PFSK-1 (cell line): ENCODE measurements around a stretch of chr22.

- RRBS = no CpG with 5 or more reads among the region's 9 CpGs
These were observed 59.6 kb downstream of the MED15 start for GRCh38 chr22:20566759-20567696.

- RRBS = no CpG with 5 or more reads among the region's 20 CpGs
These were observed 67.7 kb downstream of the MED15 start for GRCh38 chr22:20574984-20575614.

- RRBS = no CpG with 5 or more reads among the region's 10 CpGs
These were observed 13.0 kb upstream of the SERPIND1 start for GRCh38 chr22:20760573-20761618.

DNA sequence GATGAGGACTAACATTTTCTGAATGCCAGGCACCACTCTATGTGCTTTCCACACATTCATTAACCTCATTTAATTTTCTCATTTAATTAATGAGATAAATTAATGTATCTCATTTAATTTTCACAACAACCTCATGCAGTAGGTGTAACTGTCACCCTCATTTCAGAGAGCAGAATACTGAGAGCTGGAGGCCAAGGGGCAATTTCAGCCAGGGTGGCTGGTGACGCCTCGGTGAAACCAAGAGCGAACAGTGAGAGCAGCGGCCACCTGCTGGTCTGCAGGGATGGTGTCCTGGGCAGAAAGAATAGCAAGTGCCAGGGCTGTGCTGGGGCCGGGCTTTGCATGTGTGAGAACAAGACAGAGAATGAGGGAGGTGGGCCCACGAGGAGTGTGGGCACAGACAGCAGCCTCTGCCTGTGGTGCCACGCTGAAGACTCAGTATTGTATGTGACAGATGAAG is 1.9 kb upstream of the SERPIND1 start:
- RRBS = no CpG with 5 or more reads among the region's 7 CpGs

GRCh38 chr22:20798391-20799541 is 24.9 kb downstream of the SERPIND1 start:
- RRBS = no CpG with 5 or more reads among the region's 16 CpGs

DNA sequence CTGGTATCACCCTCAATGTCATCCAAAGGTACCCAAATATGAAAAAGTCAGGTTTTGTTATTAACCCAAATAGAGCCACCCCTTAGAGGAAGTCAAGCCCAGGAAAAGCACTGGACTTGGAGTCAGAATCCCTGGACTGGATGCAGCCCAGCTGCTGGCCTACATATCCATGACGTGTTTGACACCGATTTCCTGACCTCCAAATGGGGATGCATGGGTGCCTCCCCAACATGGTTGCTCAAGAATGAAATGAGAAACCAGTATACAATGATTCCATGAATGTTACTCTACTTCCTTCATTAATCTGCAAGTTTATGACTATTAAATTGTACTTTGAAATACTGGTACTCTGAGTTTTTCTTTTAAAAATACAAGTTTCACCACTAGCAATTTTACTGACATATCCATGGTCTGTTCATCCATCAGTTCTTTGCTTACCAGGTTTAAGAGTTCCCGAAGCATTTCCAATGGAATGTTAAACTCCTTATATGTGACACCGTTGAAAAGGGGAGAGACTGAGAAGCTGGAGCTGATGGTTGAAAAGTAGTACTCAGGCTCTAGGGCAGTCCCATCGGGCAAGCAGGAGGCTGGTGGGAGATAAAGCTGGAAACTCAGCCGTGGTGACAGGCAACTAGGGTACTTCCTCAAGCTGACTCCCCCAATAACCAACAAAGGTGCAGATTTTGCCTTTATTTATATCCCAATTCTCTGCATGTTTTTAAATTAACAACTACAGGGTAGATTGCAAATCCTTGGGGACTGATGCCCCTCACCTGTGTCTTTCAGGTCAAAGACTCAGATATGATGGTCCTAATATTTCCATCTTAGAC is 39.2 kb downstream of the SERPIND1 start:
- RRBS = no CpG with 5 or more reads among the region's 6 CpGs

GRCh38 chr22:20904650-20905056 is 12.6 kb upstream of the CRKL start:
- RRBS = no CpG with 5 or more reads among the region's 3 CpGs

DNA sequence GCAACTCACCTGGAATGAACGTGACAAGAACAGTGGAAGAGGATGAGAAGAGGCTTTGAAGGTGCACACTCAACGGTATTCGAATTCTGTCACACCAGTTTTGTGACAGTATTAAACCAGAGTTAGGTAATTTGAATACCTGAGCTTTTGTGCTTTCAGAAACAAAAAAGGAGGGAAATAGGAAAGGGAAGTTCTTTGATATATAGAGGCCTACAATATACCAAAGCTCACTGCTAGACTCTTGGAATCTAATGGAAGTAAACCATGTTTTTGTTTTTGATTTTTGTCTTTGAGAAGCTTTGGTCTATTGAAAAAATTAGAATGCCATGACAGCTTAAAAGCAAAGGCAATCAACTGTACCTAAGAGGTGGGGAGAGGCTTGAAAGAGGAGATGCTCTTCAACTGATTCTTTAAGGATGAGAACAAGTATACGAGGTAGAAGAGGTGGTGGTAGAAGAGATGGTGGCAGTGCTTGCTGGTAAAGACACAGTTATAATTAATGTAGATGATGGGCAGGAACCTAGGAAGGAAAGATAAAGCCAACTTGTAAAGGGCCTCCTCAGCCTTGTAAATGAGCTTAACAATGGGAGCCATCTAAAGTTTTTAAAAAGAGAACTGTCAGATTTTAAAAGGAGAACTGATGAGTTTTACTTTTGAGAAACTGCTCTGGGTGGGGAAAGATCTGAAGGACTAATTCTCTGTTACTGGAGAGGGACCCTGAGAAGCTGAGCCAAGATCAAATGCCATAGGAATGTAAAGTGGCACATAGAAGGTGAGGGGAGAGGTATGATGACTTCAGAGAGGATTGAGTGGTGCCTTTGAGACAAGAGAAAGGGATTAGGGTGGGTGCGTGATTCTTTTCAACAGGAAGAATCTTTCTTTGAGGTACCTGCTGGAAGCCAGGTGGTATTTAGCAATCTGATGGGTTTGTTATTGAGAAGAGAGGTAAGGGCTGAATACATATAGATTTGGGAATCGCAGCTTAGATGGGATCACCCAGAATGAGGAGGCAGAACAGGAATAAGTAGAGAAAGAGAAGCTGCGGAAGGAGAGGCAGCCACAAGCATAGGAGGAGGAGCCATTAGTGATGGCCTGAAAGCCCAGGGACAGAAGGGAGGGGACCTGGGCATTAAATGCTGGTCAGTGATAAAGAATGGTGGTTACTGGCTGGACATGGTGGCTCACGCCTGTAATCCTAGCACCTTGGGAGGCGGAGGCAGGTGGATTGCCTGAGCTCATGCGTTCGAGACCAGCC is 8.9 kb downstream of the CRKL start:
- RRBS = no CpG with 5 or more reads among the region's 11 CpGs

DNA sequence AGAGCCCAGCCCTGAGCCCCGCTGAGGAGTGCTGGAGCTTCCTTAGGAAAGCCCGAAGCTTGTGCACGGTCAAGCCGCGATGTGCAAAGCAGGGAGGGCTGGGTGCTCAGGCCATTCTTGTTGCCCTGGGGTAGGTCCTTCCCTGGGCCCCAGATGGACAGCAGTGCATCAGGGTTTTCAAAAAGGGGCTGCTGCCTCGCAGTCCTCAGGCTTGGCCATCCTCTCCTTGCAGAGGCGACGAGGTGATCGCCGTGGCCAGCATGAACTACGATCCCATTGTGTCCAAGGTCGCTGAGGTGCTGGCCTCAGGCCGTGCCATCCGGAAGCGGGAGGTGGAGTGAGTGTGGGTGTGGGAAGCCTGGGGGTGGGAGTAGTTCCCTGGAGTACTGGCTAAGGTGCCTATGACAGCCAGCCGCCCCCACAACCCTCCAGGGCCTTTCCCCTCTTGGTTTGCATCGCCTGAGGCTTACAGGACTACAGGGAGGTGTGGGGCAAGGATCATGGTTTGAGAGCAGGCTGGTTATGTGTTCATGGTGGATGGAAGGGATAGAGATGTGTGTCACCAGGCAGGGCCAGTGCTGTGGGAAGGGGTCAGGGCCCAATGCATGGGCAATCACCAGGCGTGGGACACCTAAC is 2.2 kb upstream of the LZTR1 start:
- RRBS = no CpG with 5 or more reads among the region's 18 CpGs

DNA sequence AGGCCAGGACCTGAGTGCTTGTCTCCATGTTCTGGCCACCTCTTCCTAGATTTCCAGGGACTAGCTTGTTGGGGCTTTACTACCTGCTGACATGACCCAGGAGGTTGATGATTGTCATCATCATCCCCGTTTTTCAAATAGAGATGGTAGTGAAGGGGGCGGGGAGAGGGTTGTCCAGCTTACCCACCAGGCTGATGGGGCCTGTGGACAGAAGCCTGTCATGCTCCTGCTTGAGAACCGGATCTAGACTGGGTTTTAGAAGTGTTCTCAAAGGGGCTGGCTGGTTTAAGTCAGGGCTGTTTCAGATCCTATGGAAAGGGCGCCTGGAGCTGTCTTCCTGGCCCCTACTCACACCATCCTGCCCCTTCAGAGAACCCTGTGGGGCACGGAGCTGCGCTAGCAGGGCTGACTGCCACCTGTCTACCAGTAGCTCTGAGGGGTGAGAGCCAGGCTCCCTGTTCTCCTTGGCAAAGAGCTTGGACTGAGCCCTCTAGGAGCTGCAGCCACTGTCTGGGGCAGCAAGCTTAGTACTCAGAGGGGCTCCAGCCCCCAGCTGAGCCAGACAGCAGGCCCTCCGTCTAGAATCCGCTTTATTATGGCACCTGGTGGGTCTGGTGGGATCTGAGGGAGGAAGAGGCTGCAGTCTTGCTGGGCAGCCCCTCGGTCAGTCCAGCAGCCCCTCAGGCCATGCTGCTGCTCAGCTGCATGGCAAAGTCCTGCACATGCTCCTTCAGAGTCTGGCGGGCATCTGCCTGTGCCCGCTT is 2.5 kb downstream of the THAP7 start:
- RRBS = no CpG with 5 or more reads among the region's 11 CpGs

DNA sequence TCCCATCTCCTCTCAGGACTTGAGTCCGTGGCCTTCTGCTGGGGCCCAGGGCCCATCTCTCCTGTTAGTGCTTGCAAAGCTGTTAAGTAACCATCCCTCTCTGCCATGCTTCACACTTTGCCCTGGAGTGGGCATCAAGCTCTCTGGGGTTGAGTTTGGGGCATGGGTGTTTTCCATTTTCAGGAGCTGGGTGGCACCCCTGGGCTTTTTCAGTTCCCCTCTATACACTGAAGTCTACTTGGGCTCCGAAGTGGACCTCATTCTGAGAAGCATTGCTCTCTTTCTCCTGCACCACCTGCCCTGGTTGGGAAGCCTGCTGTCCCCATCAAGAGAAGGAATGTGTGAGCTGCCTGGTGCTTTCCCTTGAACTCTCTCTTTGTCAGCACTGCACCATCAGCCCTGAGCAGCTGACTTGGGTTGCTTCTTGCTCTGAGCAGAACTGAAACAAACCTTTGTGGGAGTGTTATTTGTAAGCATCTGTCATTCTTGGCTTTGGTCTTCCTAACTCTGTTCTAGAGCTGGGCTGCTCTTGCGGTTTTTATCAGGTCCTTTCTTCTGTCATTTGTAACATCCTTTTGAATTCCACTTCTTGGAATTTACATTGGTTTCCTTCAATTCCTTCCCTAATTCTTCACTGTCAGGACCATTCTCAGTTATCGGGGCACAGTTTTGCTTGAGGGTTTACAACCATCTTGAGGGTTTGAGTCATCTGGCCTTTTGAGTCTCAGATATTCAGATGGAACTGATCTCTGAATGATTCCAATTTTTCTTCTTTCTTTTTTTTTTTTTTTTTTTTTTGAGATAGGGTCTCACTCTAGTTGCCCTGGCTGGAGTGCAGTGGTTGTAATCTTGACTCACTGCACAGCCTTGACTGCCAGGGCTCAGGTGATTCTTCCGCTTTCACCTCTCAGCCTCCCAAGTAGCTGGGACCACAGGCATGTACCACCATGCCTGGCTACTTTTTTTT is 20.5 kb downstream of the UBE2L3 start:
- RRBS = no CpG with 5 or more reads among the region's 5 CpGs

- RRBS = no CpG with 5 or more reads among the region's 14 CpGs
These were observed 27.5 kb upstream of the YPEL1 start for GRCh38 chr22:21762848-21763691.

DNA sequence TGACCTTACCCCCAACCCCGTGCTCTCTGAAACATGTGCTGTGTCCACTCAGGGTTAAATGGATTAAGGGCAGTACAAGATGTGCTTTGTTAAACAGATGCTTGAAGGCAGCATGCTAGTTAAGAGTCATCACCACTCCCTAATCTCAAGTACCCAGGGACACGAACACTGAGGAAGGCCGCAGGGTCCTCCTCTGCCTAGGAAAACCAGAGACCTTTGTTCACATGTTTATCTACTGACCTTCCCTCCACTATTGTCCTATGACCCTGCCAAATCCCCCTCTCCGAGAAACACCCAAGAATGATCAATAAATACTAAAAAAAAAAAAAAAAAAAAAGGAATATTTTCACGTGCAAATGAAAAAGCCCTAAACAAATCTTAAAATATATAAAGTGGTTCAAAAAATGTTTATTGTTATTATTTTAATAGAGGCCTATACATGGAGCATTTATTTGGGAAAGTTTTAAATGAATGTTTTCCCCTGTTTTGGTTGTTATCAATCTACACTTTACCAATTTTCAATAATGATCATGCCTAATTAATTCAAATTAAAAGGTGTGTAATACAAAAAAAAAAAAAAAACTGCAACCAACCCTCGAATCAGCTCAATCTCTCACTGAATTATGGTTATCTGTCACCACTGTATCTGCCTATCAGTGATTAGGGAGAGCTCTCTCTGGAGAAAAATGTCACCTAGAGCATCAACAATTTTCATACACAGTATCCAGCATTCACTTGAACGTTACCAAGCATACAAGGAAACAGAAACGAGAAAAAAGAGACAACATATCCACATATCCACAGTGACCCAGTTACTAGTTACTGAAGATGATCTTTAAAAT is 19.1 kb downstream of the MAPK1 start:
- RRBS = no CpG with 5 or more reads among the region's 8 CpGs

DNA sequence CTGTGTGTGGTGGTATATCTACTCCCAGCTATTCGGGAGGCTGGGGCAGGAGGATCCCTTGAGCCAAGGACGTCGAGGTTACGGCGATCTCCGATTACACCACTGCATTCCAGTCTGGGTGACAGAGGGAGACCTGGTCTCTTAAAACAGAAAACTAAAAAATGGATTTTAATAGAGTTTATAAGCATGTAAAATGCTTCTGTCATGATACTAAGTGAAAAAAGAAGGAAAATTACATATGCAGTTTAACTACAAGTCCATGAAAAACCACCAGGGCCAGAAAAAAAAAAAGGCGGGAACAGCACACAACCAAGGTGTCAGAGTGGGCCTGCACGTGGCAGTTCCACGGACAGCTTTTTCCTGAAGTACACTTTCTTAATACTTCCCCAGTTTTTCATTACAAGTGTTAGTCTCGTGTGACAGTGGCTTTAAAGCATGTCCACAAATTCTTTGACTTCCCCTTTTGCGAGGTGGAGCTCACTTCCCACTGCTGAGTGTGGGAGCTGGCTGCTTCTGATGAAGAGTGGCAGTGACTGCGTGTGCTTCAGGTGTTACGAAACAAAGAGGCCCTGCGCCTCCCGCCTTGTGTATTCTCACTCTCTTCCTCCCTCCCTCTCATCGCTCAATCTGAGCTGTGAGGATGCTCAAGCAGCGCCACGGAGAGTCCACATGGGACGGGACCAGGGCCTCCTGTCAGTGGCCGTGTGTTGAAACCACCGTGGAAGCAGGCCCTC is 16.5 kb downstream of the PPM1F start:
- RRBS = no CpG with 5 or more reads among the region's 21 CpGs

- RRBS = no CpG with 5 or more reads among the region's 8 CpGs
These were observed 2.2 kb upstream of the TOP3B start for GRCh38 chr22:21984780-21985255.

DNA sequence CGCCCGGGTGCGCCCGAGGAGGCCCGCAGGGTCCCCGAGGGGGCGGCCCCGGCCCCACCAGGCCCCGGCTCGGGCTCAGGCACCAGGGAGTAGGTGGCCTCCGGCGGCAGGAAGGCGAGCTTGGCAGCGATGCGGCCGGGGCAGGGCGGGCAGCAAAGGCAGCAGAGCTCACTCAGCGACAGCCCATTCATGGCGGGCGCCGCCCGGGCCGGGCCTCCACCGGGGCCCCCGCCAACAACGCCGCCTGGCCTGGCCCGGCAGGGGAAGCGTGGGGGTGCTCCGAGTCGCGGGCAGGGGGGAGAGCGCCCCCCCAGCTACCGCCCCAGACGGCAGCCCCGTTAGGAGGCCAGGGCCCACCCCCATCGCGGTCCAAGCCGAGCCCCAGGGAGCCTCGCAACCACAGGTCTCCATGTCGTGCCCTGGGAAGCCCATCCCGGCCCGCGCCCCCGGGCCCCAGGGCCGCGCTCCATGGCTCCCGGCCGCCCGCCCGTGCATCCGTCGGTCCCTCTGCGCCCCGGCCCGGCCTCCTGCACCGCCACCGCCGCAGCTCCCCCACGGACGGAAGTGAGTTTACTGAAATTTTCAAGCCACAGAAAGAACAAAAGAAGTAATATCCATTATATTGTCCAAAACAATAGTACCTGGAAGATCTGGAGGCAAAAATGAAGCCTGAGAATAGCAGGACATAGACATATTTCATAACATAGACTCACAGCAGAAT is 126.6 kb upstream of the VPREB1 start:
- RRBS = 44% methylated on average over 9 of the region's 61 CpGs

DNA sequence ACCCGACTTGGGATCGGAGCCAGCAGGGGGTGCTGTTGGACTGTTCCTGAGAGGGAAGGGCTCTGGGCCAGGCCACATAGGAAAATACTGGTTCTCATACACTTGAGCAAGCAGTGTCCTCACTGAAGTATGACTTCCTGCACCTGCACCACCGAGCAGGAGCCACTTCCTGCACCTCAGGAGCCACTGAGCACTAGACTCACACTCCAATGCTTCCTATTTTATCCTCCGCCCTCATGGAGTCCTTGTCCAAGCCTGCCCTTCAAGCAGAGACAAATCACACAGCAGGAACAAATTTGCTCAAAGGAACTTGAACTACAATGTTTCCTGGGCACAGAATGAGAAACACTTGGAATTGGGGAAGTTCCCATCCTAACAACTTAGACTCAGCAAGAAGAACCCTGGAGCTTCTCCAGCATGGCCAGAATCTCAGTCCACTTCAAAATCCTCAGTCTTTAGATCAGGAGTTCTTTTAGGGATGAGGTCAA is 36.6 kb upstream of the VPREB1 start:
- RRBS = no CpG with 5 or more reads among the region's 4 CpGs

- RRBS = 94% methylated on average over 3 of the region's 24 CpGs
These were observed 1.6 kb downstream of the PRAME start for GRCh38 chr22:22557370-22558014.

GRCh38 chr22:22692784-22693168 is 48.4 kb downstream of the GGTLC2 start:
- RRBS = no CpG with 5 or more reads among the region's 5 CpGs

- RRBS = no CpG with 5 or more reads among the region's 7 CpGs
These were observed 53.3 kb downstream of the GGTLC2 start for GRCh38 chr22:22697672-22698128.